Neural progenitor cell (in vitro differentiated cells): ENCODE measurements around a stretch of chr5.

DNA sequence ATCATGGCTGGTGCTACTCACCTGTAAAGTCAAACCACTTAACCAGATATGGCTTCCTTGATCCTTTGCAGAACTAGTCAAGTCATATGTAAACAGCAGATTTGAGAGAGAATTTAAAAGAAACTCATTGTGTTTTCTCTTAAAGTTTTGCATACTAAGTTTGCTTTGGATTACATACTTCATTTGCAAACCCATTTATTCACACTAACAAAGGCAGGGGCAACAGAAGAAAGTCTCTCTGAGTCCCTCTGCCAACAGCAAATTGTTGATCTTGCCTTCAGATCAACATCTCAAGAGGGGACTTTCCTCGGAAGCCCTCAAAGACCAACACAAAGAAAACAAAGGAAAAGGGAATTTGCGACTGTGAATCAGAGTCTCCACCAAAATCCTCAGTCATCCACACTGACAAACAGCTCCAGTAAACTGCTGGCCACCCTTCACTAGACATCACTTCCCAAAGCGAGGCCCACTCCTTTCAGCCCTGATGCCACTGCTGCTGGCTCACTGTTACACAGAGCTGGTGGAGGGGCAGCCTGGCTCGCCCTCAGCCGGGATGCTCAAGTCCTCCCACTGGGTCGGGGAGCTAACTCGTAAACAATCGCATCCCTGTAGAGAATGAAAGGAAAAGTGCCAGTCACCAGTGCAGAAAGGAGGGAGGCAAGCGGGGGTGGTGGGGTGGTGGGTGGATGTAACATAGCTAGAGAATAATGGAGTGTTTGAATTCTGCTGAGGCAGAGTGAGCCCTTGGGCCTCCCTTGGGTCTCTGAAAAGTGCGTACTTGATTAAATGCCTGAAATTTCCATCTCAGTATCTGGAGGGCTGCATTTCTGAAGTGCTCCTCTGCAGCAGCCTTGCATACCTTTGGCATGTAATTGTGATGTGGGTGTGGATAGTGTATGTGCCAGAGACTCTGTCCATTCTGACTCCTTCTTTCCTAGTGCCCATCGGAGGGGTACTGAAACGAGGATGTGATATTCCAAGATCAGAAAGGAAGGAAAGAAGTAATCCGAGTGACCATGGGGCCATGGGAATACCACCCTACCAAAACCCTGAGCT is 1.3 kb downstream of the FGF1 start:
- RAMPAGE, long total RNA = no peak

DNA sequence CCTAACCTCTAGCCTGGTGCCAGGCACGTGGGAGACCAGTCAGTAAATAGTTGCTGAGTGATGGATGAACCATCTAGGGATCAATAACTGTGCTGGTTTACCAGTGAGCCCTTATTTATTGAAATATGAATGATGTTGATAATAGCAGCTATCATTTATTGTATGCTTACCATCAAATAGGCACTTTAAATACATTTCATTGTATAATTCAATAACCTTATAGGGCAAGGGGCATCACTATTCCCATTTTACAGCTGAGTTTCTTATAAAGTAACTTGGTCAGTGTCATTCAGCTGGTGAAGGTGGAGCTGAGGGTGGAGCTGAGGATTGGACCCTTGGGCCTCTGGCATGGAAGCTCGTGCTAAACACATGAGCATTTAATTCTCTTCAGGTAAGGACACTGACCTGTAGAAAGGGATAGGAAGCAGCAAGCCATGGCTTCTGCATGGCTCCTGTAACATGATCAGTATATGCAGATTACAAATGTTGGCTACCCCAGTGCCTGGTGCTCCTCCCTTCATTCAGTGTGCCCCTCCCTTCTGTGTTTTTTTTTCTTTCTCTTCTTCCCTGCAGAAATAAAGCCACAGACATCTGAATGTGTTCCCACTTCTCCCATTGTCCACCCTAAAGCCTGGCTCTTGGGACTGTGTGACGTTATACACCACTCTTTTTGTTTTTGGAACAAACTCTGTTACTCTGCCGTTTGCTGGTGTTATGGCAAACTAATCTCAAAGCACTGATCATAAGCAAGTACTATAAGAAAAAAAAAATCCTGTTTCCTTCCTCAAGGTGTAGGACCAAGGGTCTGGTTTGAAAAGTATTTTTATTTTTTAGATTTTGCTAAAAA is 52.9 kb downstream of the ARHGAP26 start:
- RAMPAGE, long total RNA = no peak

- RAMPAGE, long total RNA = no peak
Observed at GRCh38 chr5:142825179-142826029, 55.2 kb downstream of the ARHGAP26 start.

DNA sequence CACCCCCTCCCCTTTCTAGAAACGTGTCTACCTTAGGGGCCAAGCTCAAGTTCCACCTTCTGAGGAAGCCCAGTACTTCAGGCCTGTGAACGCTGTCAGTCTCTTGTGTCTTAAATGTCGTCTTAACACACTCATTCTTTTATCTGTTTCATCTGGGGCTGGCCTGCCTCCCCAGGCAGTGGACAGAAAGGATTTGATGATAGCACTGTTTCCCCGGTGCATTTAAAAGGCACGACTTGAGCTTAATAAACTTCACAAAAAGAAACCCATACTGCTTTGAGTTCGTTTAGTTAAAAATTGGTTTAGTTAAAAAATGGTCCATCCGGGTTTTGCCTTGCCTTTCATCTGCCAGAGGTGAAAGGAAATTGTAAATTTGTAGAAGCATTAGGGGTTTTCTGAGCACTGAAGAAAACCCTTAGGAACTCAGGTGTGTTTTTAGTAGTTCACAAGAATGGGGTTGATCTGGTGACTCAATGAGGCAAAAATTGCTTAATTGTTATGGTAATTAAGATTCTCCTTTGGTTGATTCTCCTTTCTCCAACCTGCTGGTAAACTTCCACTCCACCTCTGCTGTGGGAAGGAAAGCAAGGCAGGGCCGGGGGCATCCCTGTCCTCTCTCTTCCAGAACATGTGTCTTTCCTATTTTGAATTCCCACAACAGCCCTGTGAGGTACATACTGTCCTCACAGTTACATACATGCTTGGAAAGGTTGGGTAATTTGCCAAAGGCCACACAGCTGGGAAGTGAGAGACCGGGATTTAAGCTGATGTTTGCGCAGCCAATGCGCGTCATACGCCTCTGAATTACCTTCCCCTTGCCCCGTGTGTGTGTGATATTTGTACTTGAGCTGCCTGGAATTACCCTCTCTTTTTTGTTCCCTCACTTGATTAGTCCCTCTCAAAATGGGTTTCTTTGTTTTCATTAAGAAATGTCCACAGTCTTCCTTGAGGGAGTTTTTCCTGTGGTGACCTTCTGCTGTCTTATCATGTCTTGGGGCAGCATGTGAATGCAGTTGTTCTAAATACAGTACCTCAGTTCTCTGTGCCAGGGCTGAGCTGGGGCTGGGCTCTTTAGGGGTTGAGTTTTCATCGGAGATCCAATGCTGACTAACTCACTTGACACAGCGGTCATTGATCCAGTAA is 94.3 kb downstream of the ARHGAP26 start:
- RAMPAGE, long total RNA = no peak

DNA sequence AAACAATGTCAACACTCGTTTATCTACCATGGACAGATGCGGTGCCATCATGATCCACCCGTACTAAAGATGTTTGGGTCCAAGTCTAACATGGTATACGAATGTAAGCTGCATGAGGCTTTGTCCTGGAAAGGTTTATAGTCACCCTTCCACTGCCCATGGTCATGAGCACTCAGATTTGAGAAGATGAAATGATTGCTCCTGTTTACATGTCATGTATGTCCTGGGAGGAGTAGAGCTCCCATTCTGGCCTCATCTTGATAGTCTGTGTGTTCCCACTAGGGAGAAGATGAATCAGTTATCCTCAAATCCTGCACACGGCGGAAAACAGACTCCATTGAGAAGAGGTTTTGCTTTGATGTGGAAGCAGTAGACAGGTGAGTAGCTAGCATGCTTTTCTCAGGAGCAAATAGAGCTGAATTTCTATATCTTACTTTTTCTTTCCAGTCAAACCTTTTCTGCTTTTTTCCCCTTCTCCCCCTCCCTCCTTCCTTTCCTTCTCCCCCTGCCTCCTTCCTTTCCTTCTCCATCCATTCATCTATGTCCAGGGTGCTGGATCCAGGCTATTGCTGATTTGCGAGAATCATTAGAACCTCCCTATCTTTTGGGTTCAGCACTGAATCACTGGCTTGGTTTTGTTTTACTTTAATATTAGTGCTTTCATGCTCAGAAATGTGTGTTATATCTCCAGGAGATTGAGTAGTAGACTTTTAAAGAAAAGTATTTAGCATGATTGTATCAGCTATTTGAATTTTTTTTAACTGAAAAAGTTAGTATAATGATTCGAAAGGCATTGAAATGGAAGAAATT is 142.9 kb downstream of the ARHGAP26 start:
- RAMPAGE, long total RNA = no peak

- RAMPAGE, long total RNA = no peak
Observed at GRCh38 chr5:142993778-142994384, 223.7 kb downstream of the ARHGAP26 start.

GRCh38 chr5:143002050-143003227 is 232.3 kb downstream of the ARHGAP26 start:
- RAMPAGE, long total RNA = no peak

- RAMPAGE, long total RNA = no peak
Observed at GRCh38 chr5:143026241-143027151, 256.3 kb downstream of the ARHGAP26 start.

DNA sequence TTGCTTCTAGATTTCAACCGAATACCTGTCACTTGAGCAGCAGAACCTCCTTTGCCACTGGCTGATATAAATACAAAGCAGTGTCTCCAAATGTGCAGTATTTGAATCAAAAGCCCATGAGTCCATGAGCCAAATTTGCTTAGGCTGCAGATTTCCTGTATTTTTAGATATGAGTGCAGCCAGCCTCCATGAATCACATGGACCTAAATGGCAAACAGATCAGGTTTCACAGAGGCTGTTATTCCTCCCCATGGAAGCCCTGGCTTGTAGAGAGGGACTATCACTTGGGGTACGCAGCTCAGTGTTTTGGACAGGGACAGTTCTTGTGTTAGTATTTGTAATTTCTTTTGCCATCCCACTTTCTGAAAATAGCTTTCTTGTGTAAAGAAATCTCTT is 272.2 kb downstream of the ARHGAP26 start:
- RAMPAGE, long total RNA = no peak

DNA sequence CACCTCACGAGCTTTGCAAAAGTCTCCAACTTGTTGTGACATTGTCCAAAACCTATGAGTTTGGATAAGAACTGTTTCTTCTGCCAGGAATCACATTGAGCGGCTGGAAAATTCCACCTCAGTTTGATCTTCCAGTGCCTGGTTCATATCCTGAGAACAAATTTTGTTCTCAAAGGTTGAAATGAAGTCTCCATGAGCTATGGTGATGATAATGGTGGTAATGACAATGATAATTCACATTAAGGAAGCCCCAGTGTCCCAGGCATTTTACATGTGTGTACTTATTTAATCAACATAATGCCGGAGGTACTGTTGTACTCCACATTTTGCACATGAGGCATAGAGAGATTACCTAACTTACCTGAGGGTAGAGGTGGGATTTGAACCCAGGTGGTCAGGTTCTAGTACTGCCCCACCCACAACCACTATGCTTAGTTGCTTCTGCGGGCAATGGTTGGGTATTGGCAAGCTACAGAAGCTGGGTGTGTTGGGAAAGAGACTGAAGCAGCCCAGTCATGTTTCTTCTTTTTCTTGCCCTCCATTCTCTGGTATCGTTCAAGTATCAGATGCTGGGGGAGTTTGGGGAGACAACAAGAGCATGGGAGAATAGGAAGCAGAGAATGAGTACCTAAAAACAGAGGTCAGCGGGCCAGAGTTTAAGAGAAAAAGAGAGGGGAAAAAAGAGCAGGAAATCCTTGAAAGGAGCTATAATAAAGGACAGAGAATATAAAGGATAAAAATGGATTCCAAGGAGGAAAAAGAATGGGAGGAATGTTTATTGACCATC is 232.9 kb downstream of the NR3C1 start:
- RAMPAGE, long total RNA = no peak

DNA sequence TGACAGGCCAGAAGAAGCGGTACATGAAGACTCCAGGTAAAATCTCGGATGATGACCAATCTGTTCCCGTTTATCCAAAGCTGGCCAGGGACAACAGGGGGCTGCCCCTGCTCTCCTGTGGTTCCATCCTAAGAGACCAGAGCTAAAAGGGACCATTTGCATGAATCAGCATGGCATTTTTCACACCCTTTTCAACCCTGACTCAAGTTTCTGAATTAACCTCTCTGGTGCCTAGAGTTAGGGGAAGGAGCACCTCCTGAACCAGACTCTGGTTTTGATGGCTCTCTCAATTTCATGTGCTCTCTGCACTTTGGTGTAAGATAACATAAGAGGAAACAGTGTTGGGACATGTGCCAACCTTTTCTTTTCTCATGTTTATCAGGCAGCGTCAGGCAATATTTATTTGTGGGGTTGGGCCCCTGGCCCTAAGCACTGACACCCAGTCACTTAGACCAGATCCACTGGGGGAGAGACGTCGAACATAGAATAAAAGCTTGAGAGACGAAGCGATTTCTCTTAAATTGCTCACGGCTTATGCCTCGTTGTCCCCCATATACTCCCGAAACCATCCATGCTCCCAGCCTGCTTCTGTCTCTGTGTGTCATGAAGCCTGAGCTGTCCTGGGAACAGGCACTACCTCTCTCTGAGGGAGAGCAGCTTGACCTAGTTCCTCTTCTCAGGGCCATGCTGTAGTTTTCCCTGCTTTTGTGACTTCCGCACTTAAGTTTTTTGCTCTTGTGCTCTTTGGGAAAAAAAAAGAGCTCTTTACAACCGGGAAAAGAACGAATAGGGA is 195.9 kb downstream of the NR3C1 start:
- RAMPAGE, long total RNA = no peak

DNA sequence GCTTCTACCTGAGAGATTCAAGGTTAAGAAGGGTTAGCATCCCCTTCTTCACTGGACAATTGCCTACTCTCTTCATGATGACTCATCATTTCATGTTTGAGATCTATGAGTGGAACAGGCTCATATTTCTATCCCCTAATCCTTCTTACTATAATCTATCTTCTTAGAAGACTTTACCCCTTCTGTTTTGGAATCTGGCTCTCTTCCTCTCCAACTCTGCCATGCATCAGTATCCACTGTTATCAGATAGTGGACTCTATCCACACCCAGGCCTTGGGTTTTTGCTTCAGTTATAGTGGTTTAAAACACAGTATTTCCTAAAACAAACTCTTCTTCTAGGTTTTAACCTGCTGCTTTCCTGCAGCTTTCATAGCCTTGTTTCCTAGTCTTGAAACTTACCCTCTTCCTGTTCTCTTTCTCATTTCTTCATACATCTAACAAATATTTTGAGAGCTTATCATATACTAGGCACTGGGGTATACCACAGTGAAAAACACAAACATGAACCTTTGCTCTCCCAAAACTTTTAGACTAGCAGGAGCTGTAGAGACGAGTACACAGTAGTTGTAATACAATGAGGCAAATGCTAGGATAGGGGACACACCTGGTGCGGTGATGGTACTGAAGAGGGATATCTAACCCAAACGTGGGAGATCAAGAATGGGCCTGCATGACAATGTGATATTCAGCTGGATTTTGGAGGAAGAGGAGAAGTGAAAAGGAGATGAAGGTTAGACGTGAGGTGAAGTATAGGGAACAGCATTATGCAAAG is 54.0 kb downstream of the NR3C1 start:
- RAMPAGE, long total RNA = no peak

DNA sequence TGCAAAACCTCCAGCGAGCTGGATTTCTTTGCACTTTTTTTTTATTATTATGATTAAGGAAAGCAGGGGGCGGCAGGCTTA is 997 bp upstream of the NR3C1 start:
- RAMPAGE, long total RNA = no peak

DNA sequence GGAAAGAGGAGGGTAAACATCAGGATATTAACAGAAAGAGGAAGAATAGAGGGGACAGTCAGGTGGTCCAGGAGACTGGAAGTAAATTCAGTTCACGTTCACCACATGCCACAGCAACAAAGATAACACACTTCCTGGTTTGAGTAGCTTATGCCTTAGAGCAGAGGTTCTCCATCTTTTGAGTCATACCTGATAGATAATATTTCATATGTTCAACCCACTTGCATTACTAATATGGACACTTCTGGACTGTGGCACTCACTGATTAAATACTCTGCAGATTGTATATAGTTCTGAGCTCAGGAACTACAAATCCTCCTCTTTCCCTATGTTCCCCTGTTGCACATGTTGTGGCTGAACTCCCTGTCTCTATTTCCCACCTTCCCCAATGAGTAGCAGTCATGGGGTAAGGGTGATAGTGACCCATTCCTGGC is 180.0 kb upstream of the NR3C1 start:
- RAMPAGE, long total RNA = no peak

GRCh38 chr5:143659756-143660115 is 152.2 kb upstream of the HMHB1 start:
- RAMPAGE, long total RNA = no peak

GRCh38 chr5:145940936-145941597 is 4.7 kb downstream of the SH3RF2 start:
- RAMPAGE, long total RNA = no peak

- RAMPAGE, long total RNA = no peak
Observed at GRCh38 chr5:145944224-145944820, 7.9 kb downstream of the SH3RF2 start.

- RAMPAGE, long total RNA = no peak
Observed at GRCh38 chr5:146489658-146490671, 26.0 kb downstream of the GPR151 start.

GRCh38 chr5:146491187-146491551 is 24.8 kb downstream of the GPR151 start:
- RAMPAGE, long total RNA = no peak

- RAMPAGE, long total RNA = no peak
Observed at GRCh38 chr5:146609323-146609607, 93.3 kb upstream of the GPR151 start.